A673 (cell line): ENCODE measurements around the genes ALS2CL, MYL3, NBEAL2 and DHX30.

GRCh38 chr3:46578814-46579497 lies 1.4 kb downstream of the TDGF1 start:
- PRO-cap, result no peak

DNA sequence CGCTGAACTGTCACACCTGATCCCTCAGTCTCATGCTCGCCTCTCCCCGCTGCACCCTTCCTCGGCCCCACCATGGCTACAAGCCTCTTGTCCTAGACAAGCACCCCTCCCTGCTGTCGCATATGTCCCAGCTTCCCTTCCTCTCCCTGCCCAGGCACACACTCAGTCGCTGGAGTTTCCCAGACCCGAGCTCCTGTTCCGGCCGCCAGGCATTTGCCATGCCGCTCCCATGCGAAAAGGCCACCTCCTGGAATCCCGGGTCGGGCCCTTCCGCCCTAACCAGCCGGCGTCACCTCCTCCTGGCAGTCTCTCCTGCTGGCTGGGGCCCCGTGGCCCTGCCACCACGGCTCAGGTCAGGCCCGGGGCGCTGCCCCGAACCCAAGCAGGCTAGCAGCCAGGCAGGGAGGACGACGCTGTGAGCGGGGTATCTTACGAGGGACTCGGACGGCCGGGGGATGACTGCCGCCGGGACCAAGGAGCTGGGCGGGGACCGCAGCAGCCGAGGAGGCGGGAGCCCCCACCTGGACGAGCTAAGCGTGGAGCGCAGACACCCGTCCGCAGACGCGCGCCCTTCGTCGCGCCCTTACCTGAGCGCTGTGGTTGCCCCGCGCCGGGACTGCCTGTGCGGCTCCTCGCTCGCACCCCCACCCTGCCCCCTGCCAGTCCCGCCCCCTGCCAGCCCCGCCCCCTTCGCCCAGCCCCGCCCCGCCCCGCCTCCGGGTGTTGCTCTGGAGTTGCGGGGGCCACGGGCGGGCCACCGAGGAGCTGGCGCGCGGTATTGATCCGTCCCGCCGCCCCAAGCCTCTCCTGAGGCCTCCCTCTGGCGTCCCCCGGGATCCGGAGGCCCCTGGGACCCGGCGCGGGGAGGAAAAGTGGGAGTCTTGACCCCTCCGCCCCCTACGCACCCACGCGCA lies at the start of gene ALS2CL:
Gene ALS2CL, minus strand, starts transcription at position 624 of the 914 bp plus-strand sequence.
- PRO-cap, result bidirectional peak, plus-strand start at position 726 of the sequence, minus-strand start at position 598 of the sequence

DNA sequence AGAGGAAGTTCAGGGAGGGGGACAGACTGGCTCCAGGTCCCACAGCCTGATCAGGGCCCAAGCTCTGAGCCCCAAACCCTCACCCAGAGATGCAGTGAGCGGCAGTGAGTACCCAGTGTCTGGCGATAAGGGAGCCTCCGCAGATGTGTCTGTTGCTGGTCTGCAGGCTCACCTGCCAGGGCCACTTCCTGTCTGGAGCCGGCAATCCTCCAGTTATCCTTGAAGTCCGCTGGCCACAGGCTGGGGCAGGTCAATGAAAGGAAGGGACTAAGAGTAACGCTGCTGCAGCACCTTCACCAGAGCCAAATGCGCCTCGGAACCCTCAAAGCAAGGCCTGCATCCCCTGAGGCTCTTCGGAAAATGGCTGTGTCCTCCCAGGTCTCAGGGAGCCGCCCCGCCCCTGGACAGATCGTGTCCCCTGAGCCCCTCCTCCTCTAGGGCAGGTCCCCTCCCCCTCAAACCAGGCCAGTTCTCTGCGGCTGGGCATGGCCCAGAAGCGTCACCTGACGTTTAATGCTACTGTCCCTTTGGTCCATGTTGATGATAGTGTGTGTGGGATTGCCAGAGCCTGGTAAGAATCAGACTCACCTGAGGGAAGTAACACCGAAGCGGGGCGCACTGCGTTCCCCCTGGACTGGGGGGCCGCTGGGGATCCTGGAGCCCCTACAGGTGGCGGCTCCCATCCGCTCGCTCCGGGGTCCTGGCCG lies 51.5 kb downstream of the MYL3 start:
- PRO-cap, result no peak

DNA sequence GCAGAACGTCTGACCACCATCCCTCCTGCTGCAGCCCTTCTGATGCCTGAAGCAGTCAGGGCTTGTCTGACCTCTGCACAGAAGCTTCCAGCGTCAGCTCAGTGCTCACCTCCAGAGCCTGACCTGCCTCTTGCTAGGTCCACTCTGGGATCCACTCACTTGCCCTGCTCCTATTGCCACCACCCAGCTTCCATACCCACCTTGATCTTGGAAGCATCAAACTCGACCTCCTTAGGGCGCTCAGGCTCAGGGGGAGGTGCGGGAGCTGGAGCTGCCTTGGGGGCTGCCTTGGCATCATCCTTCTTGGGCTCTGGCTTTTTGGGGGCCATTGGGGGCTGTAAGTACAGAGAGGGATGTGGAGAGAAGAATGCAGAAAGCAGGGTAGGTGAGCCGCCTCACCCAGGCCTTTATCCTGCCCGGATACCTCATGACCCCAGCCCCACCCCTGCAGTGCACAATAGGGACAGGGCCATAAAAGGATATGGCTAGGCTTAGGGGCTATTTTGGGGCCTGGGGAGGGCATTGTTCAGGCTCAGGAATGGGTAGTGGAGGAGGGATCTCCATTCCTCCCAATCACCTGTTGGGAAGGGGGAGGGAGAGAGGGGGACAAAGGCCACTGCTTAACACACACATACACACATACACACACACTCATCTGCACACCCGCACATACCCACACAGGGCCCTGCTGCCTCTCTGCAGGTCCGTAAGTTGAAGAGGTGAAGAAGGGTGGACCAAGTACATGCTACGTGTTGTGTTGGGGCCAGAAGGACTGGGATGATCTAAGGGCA lies at the start of gene MYL3:
Gene MYL3, minus strand, starts transcription at position 383 of the 791 bp plus-strand sequence.
- PRO-cap, result no peak

DNA sequence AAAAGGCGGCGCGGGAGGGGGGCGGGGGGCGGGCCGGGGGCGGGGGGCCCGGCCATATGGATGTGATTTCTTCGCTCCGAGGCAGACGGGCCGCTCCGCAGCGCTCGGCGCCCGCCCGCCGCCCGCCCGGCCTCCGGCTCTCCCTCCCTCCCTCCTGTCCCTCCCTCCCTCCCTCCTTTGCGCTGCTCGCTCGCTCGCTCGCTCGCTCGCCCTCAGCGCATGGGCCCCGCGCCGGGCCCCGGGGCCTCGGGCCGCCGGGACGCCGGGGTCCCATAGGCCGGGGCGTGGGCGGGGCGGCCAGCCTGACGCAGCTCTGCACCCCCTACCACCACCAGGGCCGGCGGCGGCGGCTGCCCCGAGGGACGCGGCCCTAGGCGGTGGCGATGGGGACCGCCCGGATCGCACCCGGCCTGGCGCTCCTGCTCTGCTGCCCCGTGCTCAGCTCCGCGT lies 5.7 kb downstream of the PTH1R start:
- PRO-cap, result unidirectional peak, plus-strand start at position 275 of the sequence

GRCh38 chr3:46915717-46916614 lies 38.4 kb downstream of the PTH1R start:
- PRO-cap, result no peak

DNA sequence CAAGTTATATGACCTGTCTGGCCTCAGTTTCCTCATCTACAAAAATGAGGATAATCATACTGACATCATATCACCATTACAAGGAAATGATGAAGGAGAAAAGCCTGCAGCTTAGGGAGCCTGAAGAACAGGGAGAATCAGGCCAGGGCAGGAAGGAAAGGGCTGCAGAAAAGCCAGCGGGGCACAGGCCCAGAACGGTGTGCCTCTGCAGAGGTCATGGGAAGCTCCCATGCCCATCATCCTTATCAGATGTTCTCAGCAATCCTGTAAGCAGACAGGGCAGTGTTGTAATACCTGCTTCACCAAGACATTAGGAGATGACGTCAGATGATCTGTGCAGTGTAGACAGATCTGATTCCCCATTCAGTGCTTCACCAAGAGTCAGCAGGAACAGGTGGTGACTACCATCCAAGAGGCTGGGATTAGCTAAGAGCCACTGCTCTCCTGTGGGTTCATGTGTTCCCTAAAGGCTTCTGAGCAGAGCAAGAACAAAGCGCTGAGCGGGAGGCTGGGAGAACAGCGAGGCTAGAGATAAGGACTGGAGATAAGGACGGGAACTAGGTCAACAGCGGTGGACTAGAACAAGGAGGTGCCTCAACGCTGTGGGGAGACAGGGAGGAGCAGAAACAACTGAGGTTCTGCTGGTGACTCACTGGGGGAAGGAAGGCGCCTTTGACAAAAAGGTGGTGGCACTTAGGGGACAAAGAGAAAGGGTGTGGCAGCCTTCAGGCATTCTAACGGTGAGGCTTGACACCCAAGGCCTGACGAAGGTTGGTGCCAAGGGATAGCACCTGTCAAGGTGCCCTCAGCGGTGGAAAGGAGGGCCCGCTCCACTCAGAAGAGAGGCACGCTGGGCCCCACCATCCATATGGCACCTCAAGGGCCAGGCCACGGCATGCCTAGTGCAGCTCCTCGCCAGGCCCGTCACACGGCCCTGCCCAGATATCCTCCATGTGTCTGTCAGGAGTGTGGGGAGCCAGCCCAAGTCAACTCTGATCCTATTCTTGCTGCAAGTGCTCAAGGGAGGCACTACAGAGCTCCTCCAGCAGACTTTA lies 28.4 kb downstream of the CCDC12 start:
- PRO-cap, result no peak

DNA sequence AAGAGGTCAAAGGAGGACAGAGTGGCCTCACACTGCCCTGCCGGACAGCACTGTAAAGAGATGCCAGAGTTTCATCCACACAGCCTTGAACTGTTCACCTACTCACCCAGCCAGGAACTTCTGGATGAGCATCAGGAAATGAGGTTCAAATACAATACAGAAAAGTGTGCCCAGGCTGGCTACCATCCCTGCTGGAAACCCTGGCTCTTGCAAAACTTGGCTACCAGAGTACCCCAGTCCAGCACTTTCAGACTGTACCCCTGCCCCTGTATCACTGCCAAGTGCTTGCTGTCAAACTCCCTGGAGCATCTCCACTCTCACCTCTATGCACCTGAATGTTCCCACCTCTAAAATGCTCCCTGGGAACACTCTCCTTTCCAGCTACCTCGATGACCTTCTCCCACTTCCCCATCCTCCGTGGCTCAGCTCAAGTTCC lies 5.8 kb downstream of the CCDC12 start:
- PRO-cap, result no peak

DNA sequence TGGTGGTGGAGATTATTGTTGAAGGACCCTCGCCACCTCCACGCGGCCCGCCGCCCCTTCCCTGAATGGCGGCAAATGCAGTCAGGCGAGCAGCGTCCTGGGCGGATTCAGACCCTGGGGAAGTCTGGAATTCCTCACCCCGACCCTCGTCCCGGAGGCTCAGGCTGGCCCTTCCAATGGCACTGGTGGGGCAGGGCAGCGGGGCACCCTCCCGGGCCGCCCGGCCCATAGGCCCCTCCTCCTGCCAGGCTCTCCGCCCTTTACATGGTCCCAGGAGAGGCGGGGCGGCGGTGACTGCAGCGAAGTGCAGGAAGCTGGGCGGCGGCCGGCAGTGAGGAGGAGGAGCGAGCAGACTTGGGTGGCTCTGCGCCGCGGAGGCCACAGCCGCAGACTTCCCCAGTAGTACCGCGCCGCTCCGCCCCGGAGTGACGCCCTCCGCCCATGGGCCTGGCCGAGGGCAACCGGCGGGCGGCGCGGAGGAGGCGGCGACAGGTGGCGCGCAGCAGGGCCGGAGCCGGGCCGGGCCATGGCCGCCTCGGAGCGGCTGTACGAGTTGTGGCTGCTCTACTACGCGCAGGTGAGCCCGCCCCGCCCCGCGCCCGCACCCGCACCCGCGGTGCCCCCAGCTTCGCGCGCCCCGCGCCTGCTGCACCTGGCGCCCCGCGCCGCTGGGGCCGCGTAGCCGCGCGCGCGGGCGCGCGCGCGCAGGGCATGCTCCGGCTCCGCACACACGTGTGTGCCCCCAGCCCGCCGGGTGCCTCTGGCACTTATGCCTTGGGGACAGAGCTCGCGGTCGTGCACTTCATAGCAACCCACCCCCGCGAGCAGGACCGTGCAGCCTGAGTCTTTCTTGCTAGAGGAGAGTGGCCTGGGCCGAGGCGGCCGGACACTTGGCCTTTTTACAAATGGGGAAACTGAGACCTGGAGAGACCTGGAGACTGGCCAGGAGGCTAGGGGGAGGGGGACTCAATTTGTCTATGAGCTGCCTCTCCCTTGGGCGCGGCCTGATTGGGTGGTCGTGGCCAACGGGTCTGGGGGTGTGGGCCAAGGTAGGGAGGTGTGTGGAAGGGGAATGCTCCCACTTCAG lies at the start of gene NBEAL2:
Gene NBEAL2, plus strand, starts transcription at position 331 of the 1,087 bp plus-strand sequence.
- PRO-cap, result bidirectional peak, plus-strand start at position 331 of the sequence, minus-strand start at position 266 of the sequence; bidirectional peak, plus-strand start at position 727 of the sequence, minus-strand start at position 771 of the sequence

DNA sequence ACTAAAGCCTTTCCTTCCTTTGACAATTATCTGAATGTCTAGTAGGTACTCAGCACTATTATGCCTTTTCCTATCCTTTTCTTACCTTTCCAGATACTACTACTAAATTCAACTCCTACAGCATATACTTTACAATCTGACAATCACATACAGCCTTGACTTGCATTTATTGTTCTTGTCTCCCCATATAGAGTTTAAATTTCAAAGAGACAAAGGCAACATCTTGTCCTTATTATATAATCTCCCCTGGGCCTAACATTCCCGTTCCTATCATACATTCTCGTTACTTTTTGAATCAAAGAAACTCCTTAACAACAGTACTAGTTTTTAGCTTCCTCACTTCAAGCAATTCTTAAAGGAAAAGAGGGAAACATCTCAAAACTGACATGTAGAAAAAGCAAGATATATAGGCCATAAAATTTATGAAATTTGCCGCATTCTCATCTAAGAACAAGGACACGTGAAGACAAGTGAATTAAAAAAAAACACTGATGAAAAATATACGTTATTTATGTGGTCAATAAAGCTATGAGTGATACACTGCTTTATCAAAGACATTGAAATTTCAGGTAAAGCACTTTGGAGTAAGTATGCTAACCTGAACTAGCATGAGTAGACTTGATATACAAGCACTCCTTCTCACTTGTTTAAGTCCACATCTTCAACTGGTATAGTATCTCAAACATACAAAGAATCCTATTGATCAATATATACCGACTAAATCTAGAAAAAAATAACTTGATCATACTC lies 24.5 kb downstream of the SETD2 start:
- PRO-cap, result no peak

DNA sequence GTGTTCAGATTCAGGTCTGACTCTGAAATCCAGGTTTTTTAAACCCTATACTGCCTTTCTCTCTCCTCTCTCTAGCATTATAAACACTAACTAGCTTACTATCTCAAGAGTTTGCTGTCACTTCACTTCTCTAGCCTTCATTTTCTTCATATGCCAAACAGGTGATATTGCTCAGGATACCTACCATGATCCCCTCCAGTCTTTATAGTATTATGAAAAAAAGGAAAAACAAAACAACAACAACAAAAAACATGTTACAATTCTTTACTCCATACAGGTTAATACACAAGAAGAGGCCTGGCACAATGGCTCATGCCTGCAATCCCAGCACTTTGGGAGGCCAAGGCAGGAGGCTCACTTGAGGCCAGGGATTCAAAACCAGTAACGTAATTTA lies 2.6 kb downstream of the SETD2 start:
- PRO-cap, result no peak

DNA sequence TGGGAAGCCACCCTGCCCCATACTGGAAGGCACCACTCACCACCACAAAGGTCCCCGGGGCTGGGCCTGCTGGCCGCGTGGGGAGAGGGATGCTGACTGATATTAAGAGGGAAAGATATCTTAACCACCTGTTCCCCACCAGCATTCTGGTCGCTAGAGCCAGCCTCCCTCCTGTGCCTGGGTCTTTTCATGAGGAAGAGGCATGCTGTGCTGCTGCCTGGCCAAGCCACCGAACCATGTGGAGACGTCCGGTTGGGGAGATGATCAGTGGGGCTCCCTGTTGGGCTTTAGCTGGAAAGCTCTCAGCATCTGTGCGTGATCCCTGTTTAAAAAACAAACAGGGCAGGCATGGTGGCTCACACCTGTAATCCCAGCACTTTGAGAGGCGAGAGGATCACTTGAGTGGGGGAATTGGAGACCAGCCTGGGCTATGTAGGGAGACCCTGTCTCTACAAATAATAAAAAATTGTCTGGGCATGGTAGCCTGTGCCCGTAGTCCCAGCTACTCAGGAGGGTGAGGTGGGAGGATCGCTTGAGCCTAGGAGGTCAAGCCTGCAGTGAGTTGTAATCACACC lies 960 bp downstream of the KLHL18 start:
- PRO-cap, result bidirectional peak, plus-strand start at position 267 of the sequence, minus-strand start at position 98 of the sequence

DNA sequence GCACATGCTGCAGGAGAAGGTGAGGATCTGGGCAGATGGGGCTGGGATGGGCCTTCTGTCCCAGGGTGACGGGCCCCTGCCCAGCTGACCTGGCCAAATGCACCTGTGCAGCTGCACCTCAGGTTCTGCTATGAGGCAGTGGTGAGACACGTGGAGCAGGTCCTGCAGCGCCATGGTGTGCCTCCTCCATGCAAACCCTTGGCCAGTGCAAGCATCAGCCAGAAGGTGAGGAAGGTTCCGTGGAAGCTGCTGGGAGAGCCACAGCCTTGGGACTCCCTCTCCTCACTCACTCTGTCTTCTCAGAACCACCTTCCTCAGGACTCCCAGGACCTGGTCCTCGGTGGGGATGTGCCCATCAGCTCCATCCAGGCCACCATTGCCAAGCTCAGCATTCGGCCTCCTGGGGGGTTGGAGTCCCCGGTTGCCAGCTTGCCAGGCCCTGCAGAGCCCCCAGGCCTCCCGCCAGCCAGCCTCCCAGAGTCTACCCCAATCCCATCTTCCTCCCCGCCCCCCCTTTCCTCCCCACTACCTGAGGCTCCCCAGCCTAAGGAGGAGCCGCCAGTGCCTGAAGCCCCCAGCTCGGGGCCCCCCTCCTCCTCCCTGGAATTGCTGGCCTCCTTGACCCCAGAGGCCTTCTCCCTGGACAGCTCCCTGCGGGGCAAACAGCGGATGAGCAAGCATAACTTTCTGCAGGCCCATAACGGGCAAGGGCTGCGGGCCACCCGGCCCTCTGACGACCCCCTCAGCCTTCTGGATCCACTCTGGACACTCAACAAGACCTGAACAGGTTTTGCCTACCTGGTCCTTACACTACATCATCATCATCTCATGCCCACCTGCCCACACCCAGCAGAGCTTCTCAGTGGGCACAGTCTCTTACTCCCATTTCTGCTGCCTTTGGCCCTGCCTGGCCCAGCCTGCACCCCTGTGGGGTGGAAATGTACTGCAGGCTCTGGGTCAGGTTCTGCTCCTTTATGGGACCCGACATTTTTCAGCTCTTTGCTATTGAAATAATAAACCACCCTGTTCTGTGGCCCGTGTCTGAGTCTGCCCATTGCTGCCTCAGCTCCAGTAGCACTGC lies 31.9 kb downstream of the PTPN23 start:
- PRO-cap, result no peak

DNA sequence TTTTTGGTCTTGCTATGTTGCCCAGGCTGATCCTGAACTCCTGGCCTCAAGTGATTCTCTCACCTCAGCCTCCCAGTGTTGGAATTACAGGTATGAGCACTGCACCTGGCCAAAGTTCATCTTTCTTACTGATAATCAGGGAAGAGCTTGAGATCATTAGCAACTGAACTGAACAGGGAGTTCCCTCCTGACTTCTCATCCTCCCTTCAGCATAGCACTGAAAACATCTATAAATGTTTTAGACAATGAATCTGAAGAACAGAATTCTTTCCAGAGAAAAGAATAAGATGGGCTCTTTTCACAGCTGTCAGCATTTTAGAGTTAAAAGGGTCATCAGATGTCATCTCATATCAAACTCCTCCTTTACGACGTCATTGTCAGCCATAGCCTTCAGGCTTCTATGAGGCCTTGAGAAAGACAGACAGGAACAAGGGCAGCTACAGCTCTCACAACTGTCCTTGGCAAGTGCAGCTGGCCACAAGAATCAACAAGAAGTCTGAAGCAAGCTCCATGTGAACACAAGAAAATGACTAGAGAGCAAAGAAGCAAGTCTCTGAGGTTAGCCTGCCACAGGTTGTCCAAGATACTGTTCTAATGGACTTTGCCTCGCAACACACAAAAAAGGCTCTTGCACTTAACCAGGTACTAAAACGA lies 33.7 kb downstream of the SCAP start:
- PRO-cap, result no peak

DNA sequence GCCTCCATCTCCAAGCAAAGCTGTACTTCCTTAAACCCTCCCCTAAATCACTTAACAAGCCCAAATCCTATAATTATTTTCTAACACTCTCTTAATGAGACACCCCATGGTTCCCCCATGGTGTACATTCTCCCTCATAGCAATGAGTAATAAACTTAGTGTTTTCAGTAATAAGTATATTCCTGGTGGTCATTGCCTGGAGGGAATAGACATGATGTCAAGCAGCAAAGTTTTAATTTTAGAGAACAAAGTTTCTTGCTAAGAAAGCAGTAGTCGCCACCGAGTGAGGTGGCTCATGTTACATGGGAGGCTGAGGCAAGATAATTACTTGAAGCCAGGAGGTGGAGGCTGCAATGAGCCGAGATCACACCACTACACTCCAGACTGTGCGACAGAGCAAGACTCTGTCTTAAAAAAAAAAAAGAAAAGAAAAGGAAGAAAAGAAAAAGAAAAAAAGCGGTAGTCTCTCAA lies 2.3 kb upstream of the ELP6 start:
- PRO-cap, result bidirectional peak, plus-strand start at position 372 of the sequence, minus-strand start at position 148 of the sequence

DNA sequence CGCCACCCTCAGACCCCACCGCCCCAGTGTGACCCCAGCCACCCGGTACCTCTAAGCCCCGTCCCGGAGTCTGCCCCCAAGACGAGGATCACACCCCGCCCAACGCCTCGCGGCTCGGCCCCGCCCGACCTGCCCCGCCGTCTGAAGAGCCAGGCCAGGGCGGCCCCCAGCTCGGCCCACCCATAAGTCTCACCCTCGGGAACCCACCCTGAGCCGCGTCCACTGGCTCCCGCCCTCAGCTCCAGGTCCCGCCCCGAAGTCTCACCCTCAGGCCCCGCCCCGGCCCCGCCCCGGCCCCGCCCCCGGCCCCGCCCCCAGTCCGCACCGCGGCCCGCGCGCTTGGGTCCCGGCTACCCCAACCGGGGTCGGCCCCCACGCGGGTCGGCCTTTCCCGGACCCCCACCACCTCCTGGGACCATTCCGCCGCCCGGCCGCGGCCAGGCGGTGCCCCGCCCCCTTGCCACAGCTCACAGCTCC lies 587 bp downstream of the CSPG5 start:
- PRO-cap, result no peak

DNA sequence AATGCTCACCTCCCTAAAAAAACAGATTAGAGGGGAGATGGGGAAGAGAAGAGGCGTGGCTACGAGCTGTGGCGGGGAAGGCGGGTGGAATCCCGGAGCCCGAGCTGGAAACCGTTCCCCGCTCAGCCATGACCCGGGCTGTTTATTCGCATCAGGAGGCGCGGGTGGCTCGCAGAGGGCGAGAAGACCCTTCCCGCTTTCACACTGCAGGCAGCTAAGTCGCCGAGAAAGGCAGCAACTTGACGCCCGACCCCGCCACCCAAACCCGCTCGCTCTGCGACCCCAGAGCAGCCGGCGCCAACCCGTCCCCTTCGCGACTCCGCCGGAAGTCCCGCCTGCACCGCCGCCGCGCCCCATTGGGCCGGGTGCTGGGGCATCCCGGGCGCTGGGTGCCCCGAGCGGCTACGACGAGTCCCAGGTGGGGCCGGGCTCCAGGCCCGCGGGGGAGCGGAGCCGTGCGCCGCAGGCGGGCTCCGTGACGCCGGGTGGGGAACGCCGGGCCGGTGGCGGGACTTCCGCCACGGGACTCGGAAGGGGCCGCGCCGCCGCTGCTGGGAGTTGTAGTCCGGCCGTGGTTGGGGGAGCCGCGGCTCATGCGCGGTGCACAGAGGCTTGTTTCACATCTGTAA lies at the start of gene DHX30:
Gene DHX30, plus strand, starts transcription at position 561 of the 629 bp plus-strand sequence.
- PRO-cap, result bidirectional peak, plus-strand start at position 561 of the sequence, minus-strand start at position 321 of the sequence

- PRO-cap, result no peak
These were observed 43.5 kb downstream of the DHX30 start for GRCh38 chr3:47846151-47847176.

- PRO-cap, result no peak
These were observed 17.8 kb upstream of the MAP4 start for GRCh38 chr3:48034065-48034461.

- PRO-cap, result no peak
These were observed 7.6 kb upstream of the CAMP start for GRCh38 chr3:48215294-48216409.